Measurements from ENCODE around the genes ECT2 and MRPL47.

DNA sequence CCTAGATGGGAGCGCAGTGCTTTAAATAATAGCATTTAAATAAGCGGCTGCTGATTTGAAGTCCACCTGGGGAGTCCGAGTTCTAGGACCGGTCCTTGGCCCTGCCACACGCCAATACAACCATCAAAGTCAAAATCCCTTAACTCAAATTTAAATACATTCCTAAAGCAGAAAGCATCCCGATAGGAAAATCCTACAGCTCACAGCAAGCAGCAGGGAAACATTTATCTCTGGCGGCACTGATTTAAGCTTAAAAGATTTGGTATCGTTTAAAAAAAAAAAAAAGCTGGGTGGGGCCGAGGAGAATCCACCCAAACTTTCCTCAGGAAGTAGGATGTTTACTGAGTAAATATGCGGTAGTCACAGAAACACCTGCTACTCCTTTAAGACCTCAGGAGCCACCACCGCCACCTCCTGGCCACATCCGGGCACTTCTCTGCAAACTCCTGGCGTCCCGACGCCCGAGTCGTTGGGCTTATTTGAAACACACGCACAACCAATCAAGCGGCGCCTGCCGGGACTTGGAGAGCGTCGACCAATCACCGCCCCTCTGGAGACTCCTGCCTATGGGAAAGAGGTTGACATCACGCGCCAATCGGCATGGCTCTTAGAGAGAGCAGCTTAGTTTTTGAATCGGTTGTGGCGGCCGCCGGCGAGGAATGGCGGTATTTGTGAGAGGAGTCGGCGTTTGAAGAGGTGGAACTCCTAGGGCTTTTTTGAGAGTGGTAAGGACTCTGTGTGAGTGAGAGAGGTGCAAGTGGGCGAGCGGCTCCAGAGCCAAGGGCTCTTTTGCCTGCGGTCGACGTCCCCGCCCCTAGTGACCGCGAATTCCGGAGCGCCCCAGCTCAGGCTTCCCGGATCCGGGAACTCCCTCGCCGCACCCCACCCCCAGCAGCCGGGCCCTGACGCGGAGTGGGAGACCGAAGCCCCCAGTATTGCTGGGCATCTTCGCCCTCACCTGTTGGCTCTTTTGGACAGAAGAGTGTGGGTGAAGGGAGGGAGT lies at the start of gene ECT2:
ECT2 (plus strand) TSS at position 594 of the 1,003 bp plus-strand sequence.
- RRBS = 1% methylated on average over 8 of the region's 54 CpGs

DNA sequence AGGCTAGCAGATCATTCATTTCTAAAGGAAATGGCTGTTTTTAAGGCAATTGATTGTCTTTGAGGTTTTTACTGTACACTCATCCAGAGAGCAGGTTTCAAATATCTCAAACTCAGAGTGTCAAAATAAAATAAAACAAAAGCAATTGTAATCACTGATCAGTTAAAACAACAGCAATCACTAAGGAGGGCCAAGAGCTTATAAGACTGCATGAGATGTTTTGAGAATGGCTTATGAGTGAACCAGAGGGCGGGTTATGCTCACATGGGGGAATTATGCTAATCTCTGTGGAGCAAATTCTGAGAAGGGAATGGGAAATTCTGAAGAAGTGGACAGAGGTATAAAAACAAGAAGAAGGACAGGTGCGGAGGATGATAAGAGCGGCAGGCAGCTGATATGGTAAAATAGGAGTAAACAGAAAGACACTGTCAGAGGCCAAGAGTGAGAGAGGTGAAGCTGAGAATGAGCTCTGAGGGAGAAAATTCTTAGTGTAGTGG lies 134.0 kb downstream of the SPATA16 start:
- RRBS = no CpG with 5 or more reads among the region's 3 CpGs

GRCh38 chr3:173398065-173398523 lies 550 bp downstream of the NLGN1 start:
- RRBS = no CpG with 5 or more reads among the region's 17 CpGs

GRCh38 chr3:175119365-175119679 lies 260.2 kb downstream of the NAALADL2 start:
- RRBS = no CpG with 5 or more reads among the region's 1 CpG

- RRBS = no CpG with 5 or more reads among the region's 13 CpGs
Observed at GRCh38 chr3:177015156-177016122, 181.8 kb downstream of the TBL1XR1 start.

DNA sequence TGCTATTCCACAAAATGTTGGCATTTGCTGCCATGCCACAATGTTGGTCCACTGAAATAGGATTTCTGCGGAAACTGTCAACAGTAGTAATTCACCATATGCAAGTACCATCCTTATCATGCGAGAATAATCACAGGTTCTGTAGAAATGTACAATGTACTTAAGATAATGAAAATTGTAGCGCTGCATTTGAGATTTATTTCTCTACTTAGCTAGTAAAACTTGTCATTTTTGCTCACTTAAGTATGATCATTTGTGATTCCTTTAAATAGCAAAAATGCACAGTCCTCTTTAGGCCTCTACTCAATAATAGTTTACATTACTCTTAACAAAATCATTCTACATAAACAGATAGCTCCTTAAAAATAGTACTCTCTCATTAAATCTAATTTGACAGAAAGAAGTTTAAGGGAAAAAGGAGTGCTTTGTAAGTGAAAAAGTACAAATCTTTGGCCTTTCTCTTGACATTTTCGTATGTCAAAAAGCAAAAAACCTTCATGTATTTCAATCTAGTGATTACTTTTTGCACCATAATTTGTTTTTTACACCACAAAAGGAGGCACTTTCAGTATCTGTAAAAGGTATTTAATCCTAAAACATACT lies 175.5 kb downstream of the TBL1XR1 start:
- RRBS = no CpG with 5 or more reads among the region's 4 CpGs

GRCh38 chr3:177024003-177024444 lies 173.3 kb downstream of the TBL1XR1 start:
- RRBS = no CpG with 5 or more reads among the region's 3 CpGs

DNA sequence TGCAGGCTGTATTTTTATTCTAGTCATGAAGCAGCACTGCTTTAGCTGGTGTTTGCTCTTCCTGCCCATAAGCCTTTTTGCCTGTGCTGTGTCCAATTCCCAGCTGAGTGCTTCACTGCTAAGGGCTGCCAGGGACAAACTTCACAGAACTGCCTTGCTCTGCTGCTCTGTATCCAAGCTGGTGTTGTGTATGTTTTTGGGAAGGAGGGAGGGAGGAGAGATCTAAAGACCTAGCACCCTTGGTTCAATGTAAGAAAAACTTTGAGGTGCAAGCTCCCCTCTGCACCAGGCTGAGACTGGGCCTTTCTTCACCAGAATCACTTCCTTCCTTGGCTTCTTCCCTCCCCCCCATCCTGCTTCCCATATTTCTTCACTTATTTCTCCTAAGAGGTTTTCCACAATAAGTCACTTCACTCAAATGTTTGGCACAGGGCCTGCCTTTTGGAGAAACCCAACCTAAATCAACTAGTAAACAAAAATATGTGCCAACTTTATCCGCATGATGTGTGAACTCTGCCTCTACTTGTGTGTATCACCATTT lies 156.1 kb downstream of the TBL1XR1 start:
- RRBS = no CpG with 5 or more reads among the region's 1 CpG

- RRBS = no CpG with 5 or more reads among the region's 9 CpGs
Observed at GRCh38 chr3:177193772-177194770, 3.2 kb downstream of the TBL1XR1 start.

DNA sequence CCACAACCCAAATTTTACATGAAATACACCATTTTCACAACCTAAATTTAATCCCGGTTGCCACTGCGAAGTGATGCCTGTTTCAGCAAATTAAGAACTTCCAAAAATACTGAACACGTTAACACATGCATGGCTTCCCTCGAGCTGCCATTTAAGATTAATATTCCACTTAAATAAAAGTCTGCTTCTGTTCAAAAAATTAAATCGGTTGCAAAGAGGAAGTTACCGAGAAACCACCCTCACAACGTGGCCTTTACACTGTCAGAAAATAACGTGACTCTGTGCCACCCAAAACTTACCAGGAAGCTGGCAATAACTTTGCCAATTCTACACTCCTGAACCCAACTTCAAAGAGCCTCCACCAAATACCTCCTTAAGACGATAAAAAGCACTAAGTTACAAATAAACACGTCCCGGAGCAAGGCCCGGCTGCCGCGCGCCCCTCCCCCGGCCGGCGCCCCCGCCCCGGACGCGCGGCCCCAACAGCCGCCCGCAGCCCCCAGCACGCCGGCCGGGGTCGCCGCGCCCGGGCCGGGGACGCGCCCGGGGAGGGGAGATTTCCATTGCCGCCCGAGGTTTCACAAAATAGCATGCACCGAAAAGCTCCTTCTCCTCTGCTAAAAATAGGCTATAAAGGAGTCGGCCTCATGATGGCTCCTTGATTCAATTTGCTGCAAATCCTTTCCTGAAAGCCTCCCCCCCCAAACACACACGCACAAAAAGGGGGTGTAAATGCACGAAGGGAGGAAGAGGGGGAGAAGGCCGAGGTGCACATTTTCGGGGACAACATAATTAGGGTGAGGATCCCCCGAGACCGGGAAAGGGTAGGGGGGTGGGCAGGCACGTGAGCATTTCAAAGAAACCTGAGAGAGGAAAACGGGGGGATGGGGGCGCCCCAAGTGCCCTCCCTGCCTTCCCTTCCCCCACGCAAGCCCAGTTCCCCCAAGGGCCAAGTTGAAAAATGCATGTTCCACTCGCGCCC lies 950 bp downstream of the TBL1XR1 start:
- RRBS = 1% methylated on average over 8 of the region's 52 CpGs

DNA sequence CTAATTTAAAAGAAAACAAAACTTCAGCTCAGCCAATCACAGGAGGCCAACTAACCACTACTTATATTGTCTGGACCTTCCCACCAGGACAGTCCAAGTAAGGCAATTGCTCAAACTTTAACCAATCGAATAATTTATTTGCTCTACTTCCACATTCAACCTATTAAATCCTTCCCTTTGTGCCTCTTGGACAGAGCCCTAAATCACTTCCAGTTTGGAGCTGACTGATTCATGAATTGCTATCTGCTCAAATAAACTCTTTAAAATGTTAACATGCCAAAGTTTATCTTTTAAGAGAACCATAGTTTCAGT lies 171.5 kb downstream of the KCNMB2 start:
- RRBS = no CpG with 5 or more reads among the region's 1 CpG

DNA sequence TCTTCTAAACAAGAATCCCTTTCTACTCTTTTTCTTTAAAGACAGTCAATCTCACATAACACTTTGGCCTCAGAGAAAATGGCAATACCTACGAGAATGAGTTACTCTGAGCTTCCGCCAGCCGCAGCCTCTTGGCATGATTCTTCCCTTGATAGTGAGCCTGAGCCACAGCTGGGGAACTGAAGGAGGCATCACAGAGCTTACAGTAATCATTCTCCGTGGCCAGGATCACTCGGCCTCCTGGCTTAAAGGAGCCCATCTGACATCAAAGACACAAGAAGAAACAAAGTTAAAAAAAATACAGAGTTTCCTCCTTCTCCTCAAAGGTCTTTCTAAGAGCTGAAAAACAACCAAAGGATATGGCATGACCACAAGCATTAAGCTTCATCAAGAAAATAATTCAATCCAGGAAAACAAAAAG lies 44.0 kb downstream of the ZMAT3 start:
- RRBS = no CpG with 5 or more reads among the region's 5 CpGs

- RRBS = under 1% methylated on average over 13 of the region's 42 CpGs
Observed at GRCh38 chr3:179323575-179324177, 845 bp downstream of the ZNF639 start.

DNA sequence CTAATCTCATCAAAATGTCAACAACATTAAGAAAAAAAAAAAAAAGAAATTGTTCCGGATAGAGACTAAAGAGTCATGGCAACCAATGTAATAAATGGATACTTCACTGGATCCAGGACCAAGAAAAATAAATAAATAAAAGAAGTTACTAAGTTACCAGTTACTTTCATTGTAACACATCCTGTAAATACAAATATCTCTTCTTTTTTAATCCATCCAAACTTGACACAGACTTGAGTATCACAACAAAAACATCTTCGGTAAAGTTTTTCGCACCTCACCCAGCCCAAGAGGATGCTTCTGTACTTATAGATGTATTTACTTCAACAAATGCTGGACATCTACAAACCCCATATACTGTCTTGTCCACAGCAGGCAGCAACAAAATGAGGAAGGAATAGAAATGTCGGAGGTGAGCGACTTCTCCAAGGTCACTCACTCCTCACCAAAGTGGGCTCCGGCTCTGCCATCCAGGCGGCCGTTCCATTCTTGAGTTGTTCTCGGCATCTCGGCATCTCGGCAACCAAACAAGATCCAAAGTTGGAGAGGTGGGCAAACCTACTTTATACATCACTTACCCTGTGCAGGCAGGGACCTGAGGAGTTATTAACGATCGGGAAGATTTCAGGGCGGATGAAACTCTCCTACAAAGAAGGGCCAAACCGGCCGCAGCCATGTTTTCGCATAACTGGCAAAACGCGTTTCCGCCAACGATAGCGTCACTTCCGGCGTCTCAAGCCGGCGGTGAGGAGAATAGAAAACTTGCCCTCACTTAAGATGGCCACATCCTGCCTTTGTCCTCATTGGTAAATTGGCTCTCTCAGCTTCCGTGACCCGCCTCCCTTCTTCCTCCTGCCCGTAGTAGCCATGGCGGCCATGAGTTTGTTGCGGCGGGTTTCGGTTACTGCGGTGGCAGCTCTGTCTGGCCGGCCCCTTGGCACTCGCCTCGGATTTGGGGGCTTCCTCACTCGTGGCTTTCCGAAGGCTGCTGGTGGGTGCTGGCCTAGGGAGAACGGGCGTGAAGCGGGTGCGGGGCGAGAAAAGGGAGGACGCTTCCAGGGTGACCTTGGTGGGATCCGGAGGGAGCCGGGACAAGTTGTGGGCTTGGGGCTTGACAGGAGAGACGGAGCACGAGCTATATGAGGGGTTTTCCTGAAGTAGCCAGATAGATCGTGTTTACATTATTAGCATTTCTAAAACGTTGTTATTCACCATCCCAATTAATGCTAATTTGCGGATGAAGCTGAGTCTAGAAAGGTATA lies at the start of gene MRPL47:
MRPL47 (minus strand) TSS at position 690 of the 1,262 bp plus-strand sequence.
- RRBS = under 1% methylated on average over 9 of the region's 52 CpGs

- RRBS = no CpG with 5 or more reads among the region's 5 CpGs
Observed at GRCh38 chr3:181304049-181304433, 314.5 kb upstream of the DNAJC19 start.

DNA sequence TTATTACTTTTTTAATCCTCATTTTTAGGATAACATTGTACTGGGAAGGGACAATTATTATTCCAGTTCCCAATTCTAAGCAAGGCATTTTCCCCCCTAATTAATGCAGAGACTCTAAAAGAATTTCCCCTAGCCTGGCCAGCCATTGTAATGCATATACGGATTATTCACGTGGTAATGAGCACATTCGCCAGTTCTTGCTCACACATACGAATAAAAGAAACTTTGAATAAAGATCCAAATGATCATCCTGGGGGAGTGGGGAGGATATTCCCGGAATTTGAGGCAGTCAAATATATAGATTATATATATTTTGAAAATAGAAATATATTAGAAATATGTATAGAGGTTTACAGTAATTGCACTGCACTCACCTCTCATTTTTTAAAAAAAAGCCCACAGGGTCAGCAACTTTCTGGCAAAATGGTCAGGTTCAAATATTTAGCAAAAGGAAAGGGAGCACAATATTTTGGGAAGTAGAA lies 4.3 kb downstream of the SOX2 start:
- RRBS = no CpG with 5 or more reads among the region's 5 CpGs

- RRBS = no CpG with 5 or more reads among the region's 6 CpGs
Observed at GRCh38 chr3:182284715-182285225, 508.5 kb upstream of the ATP11B start.

- RRBS = no CpG with 5 or more reads among the region's 21 CpGs
Observed at GRCh38 chr3:182364647-182365529, 428.4 kb upstream of the ATP11B start.

DNA sequence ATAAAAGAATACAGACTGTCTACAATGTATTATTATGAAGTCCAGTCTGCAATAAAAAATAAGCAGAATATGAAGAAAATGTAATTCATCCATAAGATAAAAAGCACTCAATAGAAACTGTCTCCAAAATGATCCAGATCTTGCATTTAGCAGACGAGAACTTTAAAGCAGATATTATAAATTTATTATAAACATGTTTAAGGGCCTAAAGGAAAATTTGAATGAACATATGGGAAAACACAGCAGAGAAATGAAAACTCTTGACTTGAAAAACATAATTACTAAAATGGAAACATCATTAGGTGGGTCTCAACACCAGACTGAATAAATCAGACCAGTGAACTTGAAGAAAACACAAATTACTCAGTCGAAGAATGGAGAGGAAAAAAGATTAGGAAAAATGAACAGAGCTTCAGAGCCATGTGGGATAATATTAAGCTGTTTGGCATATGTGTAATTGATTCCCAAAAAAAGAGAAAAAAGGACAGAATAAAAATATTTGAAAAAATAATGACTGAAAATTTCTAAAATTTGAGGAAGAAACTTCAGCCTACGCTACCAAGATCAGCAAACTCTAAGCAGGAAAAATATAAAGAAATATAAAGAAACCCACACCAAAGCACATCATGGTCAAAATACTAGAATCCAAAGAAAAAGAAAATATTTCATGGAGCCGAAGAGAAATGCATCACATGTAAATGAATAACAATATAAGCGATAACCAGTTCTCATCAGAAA lies 56.2 kb downstream of the ATP11B start:
- RRBS = no CpG with 5 or more reads among the region's 5 CpGs

Data from BE2C (cell line).